Vermiform appendix (tissue), 1 donor: ENCODE results near the gene ZNF396.

DNA sequence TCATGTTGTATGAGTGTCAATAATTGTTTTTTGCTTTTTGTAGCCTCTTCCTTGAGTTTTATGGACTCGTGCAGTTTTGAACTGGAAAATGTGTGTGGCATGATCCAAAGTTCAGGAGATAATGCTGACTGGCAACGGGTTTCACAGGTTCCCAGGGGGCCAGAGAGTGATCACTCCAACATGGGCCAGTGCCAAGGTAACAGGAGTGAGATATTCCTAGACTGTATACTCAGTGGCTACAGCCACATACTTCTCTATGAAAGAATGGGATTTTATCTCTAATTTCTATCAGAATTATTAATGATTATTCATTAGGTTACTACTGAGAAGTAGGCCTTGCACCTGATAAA, 18.2 kb downstream of the MEP1B start:
- PRO-cap, result no peak

DNA sequence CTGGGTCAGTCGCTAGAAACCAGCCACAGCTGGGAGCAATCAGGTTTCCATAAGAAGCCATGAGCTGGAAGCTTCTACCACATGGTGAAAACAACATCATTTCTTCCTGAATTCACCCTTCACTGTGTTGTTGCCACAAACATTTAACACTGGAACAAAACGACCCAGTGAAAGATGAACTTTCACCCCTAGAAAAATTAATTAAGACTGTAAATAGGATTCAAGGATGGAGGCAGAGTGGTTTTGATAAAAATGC, 86.6 kb downstream of the GAREM1 start:
- PRO-cap, result no peak

GRCh38 chr18:32412811-32413293, 57.8 kb downstream of the GAREM1 start:
- PRO-cap, result no peak

DNA sequence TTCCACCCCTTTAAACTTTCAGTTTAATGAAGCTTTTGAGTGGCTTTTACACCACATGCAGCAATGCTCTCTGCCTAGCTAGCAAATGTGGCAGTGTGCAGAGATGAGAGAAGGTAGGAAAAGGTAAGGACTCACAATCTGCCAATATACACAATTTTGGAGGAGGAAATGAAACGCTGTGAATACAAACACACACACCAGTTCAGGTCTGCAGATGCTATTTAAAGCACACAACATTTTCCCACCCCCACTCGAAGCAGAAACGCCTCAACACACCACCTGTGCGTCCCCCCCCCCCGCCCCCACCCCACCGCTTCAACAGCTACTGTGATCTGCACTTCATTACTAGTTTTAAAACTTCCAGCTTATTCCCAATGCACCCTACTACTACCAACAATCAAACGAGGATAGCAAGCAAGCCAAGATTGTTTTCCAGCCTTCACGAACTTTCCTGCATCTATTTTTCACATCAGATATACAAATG, 2.0 kb downstream of the GAREM1 start:
- PRO-cap, result no peak

DNA sequence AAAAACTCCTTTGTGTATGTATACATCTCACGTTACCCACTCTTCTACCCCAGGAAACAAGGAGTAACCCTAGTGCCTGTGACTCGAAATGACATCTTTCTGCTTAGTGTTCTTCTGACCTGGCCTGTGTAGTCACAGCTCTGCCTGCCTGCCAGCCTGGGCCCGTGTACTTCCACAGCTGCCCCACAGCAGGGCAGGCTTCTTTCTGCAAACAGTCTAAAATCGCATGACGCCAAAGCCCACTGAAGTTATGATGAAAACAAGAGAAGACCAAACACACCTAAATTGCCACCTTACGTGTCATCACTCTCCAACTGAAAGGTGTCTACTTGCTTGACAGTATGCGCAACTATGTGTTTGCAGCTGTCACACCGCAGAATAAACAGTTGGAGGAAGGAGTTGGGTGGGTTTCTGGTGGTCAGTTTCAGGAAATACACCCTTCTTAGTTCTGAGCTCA, 1.5 kb downstream of the GAREM1 start:
- PRO-cap, result no peak

DNA sequence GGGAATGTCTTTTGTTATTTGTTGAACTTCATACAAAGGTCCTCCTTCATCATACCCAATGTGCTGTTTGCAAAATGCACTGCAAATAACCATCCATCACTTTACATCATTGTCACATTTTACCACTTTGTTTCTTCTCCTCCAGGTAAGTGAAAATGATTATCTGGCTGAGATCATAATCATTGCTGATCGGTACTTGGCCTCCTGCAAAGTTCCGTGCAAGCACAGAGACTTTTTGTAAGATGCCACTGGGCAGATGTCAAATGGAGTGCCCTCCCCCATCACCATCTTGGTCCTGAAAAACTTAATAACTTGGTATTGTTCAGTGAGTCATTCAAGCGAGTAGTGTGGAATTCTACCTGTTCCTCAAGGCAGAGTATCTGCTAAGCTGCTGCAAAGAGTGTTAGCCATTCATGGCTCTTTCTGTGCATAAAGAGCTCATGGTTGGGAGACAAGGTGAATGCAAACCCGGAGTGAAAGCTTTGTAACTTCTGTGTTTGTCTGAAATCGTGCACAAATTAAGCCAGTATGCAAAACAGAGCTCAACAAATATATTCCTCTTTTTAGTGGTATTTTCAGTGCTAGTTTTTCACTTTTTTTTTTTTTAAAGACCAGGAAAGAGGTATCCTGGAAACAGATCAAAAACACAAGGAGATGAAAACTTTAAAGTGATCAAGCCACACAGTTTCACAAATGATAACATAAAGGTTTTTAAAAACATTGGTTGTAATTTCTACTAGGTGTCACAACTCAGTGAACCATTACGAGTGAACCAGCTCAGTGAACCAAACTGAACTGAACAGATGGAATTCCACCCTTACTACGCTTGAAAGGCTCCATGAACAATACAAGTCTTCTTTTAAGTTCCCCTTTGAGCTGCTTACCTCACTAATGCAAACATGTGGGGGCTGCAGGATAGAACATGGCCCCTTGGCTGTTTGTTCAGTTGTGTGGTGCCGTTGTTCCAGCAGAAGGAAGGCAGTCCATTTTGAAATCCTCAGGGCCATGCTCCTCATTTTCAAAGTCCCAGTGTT, 30.4 kb upstream of the KLHL14 start:
- PRO-cap, result no peak

DNA sequence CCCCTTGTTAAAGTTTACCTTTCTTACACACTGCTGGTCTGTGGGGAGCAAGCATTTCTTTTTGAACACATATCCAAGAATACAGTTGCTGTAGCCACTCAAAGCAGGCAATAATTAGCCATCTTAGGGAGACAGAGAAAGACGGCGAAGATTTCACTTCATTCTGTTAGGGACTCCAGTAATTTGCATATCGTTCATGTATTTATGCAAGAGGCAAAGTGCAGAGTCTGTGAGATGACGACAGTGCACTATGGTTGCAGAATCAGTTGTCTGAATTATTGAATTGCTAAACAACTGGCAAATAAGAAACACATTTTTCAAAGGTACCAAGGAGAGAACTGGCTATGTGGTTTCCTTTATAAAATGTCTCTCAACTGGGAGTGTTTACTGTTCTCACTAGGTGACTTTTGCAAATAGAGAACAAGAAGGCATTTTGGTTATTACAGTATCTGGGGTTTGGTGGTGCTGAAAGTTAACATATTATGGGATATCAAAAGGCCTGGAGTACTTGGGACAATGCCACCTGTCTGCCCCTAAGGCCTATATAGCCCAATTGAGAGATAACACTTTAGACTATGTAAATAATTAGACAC, 103.2 kb downstream of the NOL4 start:
- PRO-cap, result no peak

- PRO-cap, result no peak
Measured at GRCh38 chr18:34330805-34331327, 106.2 kb upstream of the NOL4 start.

GRCh38 chr18:35029691-35030109, 11.5 kb upstream of the MAPRE2 start:
- PRO-cap, result no peak

DNA sequence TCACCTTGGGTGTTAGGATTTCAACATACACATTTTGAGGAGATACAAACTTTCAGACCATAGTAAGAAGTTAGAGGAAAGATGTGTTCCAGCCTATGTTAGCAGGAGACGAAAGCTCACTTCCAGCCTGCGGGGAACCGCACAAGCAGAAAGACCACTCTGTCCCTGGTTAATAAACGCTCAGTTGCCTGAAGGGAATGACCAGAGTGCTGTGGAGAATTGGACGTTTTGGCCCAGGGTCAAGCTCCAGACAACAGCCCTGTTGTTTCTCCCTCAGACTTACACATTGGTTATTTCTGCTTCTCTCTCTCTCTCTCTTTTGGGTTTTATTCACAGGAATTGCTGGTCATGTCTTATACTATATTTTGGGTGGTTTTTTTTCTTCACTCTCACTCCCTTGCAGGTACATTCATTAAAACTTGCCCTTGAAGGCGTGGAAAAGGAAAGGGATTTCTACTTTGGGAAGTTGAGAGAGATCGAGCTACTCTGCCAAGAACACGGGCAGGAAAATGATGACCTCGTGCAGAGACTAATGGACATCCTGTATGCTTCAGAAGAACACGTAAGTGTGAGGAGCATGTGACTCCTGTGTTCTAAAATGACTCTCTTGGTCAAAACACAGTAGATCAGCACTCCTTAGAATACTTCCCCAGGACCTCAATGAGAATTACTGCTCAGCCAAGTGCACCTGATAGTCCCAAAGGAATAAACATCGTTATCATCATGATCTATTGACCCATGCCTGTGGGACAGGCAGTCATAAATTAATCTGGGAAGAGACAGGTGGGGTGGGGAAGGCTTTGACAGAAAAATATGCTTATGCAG, 90.6 kb downstream of the MAPRE2 start:
- PRO-cap, result no peak

DNA sequence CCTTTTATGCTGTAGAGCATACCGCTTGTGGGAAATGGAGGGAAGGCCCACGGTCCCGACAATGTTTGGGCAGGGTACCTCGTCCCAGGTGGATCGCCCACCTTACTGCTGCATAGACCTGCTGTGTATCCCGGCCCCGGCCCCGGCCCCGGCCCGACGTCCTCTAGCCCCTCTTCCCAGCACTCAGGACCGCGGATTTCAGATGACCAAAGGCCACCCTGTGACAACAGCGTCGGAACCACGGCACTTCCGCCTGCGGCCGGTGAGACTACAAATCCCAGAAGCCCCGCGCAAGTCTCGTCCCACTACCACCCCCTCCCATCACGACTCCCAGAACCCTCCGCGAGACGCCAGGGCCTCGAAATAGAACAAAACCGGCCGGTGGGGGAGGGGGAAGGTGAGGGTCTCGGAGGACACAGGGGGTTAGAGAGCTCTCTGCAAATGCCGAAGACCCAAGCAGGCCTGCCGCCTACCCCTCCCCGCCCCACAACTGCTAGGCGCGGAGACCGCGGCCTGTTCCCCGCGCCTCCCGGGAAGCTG, 428 bp downstream of the ZNF24 start:
- PRO-cap, result bidirectional peak, plus-strand start at position 333 of the sequence, minus-strand start at position 254 of the sequence

GRCh38 chr18:35376703-35377625, at the start of gene ZNF396:
Gene ZNF396 (minus strand): TSS chr18:35377337.
- PRO-cap, result bidirectional peak, plus-strand start at chr18:35377406, minus-strand start at chr18:35377310

GRCh38 chr18:35470489-35470700, 27.4 kb downstream of the INO80C start:
- PRO-cap, result no peak

GRCh38 chr18:35481862-35482301, 15.9 kb downstream of the INO80C start:
- PRO-cap, result no peak

GRCh38 chr18:35488765-35489195, 9.0 kb downstream of the INO80C start:
- PRO-cap, result no peak

GRCh38 chr18:35593922-35594913, 12.7 kb downstream of the GALNT1 start:
- PRO-cap, result no peak

DNA sequence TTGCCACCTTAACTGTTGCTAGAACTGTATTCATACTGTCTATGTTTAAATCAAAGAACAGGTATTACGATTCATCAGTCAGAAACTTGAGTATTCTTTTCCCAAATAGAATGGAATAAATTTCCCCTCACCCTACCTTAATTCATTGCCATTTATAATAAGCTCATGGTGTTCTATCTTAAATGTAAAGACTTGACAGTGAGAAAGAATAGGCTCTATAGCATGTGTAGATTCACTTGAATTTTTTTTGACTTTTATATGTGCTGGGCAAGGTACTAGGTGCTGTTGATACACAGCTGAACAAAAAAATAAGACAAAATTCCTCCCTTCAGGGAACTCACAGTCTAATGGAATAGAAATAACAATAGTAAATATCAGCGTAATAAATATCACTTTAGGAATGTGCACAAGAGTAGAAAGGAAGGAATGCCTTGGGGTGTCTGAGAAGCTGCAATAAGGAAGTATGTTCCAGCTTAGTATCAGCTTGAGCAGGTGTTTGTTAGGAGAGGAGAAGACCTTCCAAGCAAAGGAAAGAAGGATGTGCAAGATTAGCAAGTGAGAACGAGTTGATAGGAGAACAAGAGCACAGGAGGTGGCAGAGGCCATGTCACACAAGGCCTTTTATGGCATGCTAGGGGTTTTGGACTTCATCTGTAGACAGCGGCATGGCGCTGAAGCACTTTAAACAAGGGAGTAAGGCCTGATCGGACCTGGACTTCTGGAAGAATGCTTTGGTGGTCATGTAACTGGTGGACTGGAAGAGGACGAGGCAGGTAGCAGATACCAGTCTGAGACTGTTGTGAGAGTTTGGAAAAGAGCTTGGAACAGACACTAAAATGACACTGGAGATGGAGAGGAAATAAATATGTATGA, 74.7 kb downstream of the GALNT1 start:
- PRO-cap, result no peak

DNA sequence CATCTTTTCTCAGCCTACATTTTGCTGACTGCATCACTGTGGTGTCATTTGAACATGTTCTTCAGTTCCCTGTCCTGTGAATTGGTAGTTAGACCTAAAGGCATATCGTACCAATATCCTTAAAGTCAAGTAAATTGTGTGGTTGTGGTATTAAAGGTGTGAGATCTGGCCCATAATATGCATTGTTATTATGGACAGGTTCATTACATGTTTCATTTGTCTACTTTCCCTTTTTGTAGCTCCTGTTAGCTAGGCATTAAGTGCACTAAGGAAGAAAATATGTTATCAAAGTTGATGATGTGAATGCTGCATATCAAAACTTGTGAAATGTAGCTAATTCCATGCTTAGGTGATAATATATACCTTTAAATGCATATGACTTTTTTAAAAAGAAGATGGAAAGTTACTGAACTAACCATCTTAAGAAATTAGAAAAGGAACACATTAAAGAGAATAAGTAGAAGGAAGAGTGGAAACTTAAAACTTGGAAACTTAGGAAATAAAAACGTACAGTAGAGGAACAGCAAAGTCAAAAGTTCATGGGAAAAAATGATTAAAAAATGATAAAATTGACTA, 86.3 kb downstream of the GALNT1 start:
- PRO-cap, result no peak

DNA sequence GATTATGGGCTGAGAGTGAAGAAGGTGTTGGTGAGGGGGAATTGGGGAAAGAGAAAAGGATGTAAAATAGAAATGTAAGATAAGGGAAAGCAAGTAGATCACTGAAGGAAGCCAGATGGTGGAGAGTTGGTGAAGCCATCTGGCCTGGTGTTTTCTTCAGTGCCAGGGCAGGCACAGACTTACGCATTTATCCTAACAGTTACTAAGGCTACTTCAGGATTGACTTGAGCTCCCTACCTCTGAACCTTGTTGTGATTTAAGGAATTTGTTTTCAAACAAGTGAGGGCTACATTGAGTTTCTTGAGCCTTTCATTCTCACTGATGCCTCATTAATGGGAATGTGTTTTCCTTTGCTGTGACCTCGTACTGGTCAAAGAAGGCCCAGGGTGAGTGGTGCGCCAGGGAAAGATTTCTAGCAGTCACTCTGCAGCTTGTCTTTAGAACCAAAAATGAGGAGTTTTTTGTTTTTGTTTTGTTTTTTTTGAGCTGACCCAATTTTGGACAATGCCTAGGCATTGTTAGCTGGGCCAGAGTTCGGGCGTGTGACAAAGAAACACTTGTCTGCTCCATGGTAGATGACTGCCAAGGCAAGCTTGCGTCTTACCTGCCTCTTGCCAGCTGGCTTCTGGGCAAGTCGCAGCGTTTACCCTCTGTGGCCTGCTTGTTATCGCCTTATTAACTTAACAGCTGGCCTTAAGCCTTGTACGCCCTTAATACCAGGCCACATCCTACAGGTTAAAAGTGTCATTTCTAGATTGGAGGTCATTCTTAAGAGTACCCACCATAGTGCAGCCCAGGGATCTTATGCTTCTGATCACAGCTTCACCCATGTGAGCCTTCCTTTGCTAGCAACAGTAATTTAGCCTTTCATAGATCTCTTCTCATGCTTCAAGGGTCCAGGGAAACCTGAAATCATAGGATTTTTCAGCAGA, 114.2 kb downstream of the GALNT1 start:
- PRO-cap, result no peak

GRCh38 chr18:35702875-35703143, 121.3 kb downstream of the GALNT1 start:
- PRO-cap, result no peak